Glomerular endothelial cell (primary cell): ENCODE measurements around a stretch of chr7.

GRCh38 chr7:151671481-151672018 is 151.9 kb upstream of the RHEB start:
- RAMPAGE, long total RNA = no peak

- RAMPAGE, long total RNA = no peak
Observed at GRCh38 chr7:151730945-151731830, 145.7 kb downstream of the PRKAG2 start.

- RAMPAGE, long total RNA = no peak
Observed at GRCh38 chr7:151743458-151744112, 133.3 kb downstream of the PRKAG2 start.

- RAMPAGE, long total RNA = no peak
Observed at GRCh38 chr7:151744905-151746194, 131.6 kb downstream of the PRKAG2 start.

GRCh38 chr7:151772214-151772687 is 104.7 kb downstream of the PRKAG2 start:
- RAMPAGE, long total RNA = no peak

DNA sequence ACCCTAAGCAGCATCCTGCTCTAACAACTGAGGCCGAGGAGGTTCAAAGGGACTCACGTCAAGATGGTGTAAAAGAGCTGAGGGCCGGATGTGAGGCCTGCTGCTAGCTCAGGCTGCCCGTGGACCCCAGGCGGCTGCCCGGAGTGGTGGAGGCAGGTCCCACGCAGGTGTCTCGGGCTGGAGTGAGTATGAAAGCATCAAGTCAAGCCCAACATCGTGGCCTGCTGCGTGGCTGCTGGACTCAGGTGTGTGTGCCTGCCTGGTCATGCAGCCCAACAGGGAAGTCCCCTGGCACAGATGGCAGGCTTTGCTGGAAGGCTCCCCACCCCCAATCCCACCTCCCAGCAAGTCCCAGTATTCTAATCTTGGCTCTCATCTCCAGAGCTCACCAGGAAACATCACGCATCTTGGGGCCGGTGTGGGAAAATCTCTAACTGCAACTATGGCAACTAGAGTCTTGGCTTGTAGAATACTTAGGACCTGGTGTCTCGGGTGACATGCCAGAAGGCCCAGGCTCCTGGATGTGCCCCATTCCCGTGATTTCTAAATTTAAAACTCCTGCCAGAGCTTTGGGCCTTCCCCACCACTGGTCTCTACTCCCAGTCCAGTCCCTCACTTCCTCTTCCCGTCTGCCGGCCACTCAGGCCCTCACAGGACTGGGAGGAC is 86.0 kb downstream of the PRKAG2 start:
- RAMPAGE, long total RNA = no peak

GRCh38 chr7:151796918-151797411 is 80.0 kb downstream of the PRKAG2 start:
- RAMPAGE, long total RNA = no peak

- RAMPAGE, long total RNA = no peak
Observed at GRCh38 chr7:151806089-151806939, 70.6 kb downstream of the PRKAG2 start.

GRCh38 chr7:151864029-151864526 is 12.8 kb downstream of the PRKAG2 start:
- RAMPAGE, long total RNA = no peak

DNA sequence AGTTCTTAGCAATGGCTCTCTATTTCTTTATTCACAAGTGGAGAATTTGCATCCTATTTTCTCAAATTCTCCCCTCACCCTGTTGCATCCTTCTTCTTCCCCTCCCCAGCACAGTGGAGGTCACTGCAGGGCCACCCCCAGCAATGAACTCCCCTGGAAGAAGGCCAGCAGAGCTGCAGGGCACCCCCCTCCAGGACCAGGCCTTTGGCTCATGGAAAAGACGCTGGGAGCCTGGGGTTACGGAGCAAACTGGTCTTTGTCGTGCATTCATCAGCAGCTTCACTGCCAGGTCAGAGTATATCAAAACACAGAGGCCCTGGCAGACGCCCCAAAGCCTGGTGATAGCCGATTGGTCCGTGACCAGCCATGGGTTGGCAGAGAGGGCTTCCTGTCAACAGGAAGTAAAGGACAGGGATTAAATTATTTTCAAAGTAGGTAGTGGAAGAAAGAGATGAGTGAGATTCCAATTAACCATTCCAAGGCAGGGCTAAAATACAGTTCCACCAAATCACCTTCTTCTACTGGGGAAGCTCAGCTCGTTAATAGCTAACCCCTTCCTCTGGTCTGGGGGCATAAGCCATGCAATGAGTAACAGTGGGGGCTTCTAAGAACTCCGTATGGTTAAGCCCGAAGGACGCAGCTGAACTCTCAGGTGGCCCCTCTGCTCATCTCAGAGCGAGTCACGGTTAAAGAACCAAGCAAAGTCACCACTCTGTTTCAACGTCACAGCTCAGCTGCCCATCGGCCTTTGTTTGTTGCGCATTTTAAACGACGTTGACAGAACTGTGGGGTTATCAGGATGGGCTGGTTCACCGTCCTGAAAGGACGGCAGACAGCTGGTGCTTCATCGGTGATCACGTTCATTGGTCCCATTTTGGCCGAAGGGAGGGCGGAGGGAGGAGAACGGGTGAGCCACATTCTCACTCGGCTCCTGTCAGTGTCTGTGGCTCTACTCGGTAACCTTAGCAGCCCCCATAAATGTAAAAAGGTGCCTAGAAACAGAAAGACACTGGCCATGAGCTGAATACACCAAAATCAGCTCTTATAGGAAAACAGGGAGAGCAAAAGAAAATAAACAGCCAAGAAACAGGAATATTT is 8.8 kb downstream of the PRKAG2 start:
- RAMPAGE, long total RNA = no peak

- RAMPAGE, long total RNA = no peak
Observed at GRCh38 chr7:151871197-151871957, 5.5 kb downstream of the PRKAG2 start.

DNA sequence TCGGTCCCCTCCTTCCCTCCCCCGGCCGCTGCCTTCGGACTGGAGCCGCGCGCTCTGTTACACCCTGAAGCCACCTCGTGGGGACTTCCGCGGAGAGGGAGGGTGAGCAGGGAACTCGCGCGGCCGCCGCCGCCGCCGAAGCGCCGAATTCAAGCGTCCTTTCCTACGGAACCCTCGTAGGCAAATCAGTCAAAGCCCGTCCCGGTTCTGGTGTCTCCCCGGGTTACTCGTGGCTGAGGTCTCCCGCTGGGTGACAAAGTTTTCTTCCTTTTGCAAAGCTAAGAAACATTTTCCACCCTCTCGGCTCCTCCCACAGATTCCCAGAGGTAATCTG is 286 bp downstream of the PRKAG2 start:
- RAMPAGE, long total RNA = no peak

DNA sequence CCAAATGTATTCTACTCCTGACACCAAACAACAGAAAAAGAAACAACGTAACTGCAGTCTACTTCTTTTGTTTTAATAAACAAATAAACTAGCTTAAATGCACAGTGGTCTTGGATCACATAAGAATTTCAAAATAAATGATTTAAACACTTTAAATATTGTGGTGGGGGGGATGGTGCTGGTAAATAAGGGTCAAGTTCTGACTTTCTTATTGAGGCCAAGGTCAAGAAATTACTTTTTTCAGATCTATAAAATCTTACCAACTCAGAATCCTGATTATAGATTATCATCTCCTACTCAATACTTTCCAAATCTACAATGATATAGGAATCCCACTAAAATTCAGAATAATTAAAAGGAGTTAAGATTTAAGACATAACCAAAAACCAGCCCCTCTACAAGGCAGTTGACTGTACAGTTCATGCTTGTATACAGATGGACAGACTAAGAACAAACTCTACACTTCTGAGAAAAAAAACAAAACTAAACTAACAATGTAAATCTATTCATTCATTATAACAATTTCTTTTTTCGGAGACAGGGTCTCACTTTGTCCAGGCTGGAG is 23.1 kb downstream of the KMT2C start:
- RAMPAGE, long total RNA = no peak

DNA sequence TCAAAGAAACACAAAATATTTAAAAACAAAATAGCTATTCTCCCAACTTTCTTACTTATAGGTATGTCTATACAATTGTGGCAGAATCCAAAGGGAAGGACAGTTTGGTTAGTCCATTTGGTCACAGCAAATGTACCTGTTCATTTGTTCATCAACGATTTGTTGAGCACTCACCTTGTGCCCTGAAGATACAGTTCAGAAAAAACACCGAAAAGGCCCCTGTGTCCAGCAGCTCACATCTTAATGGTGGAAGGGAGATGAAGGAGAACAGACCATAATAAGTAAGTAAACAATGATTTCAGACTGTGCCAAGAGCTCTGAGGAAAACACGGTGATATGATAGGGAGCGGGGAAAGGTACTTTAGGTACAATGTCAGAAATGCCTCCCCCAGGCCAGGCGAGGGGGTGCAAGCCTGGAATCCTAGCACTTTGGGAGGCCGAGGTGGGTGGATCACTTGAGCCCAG is 24.6 kb upstream of the KMT2C start:
- RAMPAGE, long total RNA = no peak

GRCh38 chr7:152464388-152465128 is 28.8 kb upstream of the KMT2C start:
- RAMPAGE, long total RNA = no peak

GRCh38 chr7:152538371-152538700 is 102.5 kb upstream of the KMT2C start:
- RAMPAGE, long total RNA = no peak

GRCh38 chr7:153038613-153038943 is 279.0 kb downstream of the ACTR3B start:
- RAMPAGE, long total RNA = no peak

DNA sequence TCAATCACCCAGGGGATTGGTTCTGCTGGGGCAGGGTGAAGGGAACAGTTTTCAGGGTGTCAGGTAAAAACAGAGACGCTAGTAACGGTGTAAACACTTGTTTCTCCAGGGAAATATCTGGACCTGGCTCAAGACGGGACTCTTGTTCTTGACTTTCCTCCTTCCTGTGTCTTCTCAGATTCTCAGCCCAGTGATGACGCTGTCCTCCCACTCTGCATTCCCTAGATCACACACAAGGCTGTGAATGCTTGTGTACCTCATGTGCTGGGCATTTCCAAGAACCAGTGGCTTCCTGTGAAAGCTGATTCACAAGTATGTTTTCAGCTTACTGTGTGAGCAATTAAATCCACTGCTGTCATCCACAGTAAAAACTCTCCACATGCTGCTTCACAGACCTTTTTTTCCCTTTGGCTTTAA is 193.9 kb upstream of the DPP6 start:
- RAMPAGE, long total RNA = no peak

DNA sequence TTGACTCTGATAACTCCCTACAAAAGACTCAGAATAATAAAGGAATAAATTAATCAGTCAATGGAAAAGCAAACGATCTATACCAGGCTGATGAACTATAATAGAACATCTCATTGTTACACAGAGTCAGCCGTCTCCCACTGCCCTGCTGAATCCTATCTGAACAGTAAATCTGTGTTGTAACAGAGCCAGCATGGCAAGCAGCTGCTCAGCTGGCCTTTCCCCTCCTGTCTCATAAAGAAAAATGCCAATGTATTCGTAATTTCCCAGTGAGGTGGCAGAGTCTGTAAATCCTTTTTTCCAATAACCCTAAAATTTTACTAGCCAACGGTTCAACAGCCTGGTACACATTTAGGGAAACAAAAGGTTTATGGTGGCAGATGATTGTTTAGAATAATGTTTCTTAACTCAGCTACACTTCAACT is 318.0 kb downstream of the PAXIP1 start:
- RAMPAGE, long total RNA = no peak

DNA sequence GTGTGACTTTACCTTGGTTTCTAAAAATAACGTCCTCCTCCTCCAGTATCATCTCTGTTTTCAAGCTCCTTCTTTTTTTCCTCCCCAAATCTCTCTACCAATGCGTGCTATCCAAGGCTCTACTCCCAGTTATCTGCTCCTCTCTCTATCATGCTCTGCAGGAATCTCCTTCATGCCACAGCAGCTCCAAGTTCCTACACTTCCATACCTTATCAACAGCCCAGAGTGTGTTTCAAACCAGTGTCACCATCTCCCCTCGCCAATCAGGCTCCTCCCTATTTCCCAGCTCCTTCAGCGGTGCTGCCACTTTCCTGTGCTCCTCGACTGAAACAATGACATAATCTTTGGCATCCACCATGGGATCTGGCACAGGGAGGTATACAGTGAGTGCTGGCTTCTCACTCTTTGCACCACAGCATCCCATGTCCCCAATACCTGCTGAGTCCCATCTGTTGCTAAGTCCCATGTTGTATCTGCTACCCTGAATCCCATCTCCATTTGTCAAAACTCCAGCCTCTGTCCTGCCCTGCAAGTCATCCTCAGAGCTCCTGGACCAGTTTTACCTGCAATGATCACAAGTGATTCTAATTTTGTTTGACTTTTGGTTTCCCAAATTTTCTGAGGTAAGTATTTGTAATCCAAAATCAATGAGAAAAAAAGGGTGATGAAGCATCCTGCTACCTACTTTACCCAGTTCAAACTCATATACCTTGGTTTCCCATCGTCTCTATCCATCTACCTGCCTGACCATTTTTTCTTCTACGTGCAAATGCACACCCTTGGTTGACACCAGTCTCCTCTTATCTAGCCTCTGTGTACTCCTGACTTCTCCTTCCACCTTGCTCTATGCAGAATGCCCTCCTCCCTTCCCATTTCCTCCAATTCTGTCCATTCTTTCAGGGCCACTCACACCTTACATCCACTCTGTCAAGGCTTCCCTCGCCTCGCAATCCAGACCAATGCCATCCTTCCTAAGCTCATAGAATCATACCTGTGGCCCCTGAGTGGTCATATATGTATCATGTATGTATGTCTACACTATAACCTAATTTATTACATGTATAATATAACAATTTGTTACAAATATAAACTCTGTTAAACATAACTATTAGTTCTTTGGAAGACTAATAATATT is 15.2 kb downstream of the PAXIP1 start:
- RAMPAGE, long total RNA = no peak